Cardiac ventricle fibroblast (primary cell): ENCODE measurements around the gene FBXO28.

DNA sequence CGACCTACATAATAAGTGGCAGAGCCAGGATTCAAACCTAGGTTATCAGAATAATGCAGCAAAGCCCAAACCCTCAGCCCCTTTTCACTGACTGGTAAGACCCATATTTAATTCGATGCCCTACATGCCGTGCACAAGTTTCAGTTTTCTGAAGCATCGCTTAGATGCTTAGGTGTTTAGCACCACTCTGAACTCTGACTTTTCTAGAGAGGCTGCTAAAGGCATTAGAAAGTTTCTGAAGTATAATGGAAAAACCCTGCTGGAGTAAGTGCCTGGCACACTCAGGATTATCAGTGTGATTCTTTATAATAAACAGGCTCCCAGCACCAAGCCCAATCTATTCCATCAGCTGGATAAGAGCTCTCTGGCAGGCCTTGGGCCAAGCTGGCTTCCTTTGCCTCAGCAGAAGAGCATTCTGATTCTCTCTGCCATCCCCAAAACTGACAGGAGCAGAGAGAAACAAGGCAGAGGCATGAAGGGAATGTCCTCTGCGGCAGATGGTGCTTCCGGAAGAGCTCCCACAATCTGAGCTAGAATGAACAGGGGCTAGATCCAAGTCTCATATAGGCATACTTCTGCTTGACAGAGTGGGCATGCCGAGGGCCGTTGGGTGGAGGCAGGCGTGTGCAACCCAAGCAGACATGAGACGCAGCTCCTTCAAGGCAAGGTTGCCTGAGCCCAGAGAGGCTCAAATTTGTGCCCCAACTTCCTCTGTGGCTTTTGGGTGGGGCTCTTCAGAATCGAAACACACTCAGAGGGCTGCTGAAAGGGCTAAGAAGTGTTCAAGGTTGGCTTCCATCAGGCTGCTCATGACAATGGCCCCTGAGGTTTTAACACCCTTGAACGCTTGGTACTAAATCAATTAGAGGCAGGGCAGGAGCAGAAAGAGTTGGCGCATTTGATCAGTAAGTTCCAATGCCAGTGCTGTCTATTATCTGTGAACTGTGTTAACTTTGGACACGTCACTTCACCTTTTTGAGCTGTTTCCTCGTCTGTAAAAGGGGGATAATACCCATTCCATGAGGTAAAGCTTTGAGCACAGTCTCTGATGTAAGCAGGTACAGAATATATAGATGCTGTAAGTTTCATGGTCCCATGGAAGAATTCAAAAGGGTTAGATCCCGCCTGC lies 4.1 kb downstream of the CAPN2 start:
- RAMPAGE, long total RNA = no peak

- RAMPAGE, long total RNA = no peak
Measured at GRCh38 chr1:223732882-223733721, 20.8 kb downstream of the CAPN2 start.

- RAMPAGE, long total RNA = no peak
Measured at GRCh38 chr1:223750656-223751090, 38.3 kb downstream of the CAPN2 start.

GRCh38 chr1:223756695-223757367 lies 44.5 kb downstream of the CAPN2 start:
- RAMPAGE, long total RNA = no peak

DNA sequence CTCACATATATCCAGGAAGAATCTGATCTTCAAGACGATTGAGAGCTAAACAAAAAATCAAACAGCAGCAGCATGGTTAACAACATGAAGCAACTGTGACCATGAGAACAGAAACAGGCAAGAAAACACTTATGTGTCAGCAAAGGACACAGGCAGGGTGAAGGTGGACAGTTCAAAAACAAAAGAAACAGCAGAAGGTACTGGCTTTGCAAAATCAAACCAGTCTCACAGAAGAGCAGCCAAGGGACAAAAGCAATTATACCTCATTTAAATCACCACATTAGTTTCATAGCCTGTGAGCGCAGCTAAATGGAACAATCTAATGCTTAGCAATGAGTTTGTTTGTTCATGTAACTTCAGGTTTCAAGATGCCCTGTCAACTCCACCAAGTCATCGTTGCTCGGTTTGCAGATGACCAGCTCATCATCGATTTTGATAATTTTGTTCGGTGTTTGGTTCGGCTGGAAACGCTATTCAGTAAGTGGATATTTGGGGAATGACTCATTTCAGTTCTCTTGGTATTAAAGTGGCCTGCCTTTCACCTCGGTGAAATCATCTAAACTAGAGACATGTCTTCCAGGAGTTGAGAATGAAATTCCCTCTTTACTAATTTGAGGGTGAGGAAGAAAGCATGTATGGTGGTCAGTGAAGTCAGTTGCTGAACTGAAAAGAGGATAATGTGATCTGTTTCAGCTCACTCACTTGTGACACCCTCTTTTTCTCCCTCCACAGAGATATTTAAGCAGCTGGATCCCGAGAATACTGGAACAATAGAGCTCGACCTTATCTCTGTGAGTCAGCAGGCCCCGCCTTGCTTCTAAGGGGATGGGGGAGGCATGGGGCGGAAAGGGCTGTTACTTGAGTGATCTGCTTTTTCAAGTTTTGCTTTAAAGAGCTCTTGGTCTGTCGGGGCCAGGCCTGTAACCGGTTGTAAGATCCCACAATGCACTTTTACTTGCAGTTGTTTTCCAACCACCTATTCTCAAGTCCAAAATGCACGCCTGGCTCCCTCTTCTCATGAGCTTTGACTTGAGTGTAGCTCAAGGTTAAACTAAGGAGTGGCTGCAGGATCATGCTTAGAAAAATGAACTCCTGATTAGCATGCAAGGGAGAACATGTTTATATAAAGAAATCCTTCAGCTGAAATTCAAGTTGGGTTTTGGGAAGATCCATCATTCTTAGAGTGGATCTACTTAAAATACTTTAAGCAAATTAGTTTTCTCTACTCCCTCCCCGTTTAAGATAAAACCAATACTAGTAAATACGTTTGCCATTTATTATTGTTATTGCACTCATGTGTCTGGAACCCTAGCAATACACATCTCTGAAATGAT lies 59.6 kb downstream of the CAPN2 start:
- RAMPAGE, long total RNA = no peak

DNA sequence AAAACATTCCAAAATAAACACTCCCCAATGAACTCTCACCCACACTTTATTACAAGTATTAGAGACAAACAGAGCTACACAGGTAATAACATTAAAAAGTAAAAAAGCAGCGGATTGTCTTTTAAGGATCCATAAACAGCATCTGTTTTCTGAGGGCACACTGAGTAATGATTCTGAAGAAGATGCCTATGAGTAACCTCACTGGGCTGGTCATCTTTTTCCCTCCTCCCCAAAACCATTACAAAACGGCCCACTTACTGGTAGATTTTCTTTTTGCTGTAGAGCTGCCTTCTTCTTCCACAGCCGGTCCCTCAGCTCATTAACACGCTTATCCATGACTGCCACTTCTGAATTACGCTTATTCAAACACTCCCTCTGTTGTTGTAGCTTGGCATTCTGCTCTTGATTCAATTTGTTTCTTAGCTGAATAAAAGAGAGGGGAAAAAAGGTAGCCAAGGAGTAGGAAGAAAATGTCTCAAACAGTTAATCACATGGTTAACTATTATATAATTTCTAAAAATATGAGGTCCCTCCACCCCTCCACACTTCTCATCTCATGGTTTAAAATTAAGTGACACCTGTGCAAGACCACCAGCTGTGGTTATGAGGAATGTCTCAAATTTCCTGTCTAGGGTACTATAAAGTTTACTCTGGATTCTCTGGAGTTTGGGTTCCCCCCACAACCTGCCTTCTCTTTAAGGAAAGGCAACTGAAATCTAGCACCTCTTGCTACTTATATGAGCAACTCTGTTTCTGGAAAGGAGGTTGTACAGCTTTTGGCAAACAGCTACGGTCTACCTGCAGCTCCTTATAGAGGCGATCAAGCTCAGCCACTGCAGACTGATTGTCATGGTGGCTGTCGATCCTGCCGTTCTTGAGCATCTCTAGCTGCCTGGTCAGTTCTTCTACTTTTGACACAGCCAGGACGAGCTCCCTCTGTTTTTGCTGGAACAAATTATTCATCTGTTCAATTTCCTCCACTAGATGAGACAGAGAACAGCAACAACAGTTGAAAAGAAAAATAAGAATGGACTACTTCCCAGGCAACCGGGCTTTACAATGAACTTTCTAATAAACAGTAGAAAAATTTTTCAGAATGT lies 42.9 kb downstream of the TP53BP2 start:
- RAMPAGE, long total RNA = no peak

- RAMPAGE, long total RNA = no peak
Measured at GRCh38 chr1:223813737-223814551, 31.8 kb downstream of the TP53BP2 start.

DNA sequence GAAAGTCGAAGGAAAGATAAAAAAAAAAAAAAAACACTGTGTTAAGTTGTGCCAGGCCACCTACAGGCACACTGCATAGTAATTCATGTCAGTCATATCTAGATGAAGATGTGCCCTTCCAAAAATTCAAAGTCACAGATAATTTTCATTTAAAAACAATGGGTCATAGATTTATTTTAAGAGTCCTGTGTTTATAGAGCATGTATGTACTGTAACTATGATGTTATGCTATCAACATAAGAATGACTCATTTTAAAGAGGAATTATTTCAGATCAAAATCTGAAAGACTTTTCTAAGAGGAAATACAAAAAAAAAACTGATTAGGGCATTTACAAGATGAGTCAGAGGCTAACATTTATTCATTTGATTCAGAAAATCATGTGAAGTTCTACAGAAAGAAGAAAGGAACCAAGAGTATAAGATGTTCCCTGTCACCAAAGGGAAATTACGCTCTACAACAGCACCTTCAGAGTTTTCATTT lies 14.0 kb downstream of the TP53BP2 start:
- RAMPAGE, long total RNA = no peak

DNA sequence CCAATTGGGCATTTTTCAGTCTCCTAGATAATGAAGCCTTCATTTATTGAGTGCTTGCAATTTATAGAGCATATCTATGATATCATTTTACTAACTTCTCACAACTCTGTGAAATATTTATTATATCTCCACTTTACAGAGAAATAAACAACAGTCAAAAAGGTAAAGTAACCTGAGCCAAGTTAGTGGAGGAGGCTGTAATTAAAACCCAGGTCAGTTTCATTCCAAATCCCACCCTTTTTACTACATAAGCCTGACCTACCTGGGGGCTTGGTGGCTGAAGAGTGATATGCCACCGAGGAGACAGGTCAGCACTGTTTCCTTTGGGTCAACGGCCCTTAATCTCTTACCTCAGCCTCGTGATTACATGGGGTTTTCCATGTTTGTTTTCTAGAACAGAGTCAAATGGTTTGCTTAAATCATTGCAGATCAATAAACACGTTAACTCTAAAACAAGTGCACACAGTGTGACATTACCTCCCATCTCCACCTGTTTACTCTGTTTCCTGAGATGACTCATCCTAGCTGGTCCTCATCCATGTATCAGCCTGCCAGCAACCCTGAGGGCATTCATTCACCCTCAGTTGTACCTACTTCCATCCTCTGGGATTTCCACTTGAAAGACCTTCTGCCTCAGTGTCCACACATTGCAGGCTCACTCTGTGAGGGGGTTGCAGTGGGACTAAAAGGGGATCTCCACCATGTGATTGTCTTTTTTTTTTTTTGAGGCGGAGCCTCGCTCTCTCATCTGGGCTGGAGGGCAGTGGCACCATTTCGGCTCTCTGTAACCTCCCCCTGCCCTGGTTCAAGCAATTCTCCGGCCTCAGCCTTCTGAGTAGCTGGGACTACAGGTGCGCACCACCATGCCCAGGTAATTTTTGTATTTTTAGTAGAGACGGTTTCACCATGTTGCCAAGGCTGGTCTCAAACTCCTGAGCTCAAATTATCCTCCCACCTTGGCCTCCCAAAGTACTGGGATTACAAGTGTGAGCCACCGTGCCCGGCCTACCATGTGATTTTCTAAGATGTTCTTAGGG lies 40.9 kb upstream of the TP53BP2 start:
- RAMPAGE, long total RNA = no peak

- RAMPAGE, long total RNA = no peak
Measured at GRCh38 chr1:223998329-223999086, 115.4 kb upstream of the FBXO28 start.

DNA sequence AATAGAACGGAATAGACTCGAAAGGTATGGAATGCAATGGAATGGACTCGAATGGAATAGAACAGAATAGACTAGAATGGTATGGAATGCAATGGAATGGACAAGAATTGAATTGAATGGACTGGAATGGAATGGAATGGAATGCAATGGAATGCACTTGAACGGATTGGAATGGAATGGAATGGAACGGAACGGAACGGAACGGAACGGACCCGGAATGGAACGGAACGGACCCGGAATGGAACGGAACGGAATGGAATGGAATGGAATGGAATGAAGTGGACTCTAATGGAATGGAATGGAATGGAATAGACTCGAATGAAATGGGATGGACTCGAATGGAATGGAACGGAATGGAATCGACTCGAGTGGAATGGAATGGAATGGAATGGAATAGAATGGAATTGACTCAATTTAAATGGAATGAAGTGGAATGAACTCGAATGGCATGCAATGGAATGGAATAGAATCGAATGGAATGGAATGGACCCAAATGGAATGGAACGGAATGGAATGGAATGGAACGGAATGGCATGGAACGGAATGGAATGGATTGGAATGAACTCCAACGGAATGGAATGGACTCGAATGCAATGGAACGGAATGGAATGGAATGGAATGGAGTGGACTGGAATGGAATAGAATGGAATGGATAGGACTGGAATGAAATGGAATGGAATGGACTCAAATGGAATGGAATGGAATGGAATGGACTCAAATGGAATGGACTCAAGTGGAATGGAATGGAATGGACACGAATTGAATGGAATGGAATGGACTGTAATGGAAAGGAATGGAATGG lies 101.4 kb upstream of the FBXO28 start:
- RAMPAGE, long total RNA = no peak

GRCh38 chr1:224080122-224081081 lies 33.5 kb upstream of the FBXO28 start:
- RAMPAGE, long total RNA = no peak

DNA sequence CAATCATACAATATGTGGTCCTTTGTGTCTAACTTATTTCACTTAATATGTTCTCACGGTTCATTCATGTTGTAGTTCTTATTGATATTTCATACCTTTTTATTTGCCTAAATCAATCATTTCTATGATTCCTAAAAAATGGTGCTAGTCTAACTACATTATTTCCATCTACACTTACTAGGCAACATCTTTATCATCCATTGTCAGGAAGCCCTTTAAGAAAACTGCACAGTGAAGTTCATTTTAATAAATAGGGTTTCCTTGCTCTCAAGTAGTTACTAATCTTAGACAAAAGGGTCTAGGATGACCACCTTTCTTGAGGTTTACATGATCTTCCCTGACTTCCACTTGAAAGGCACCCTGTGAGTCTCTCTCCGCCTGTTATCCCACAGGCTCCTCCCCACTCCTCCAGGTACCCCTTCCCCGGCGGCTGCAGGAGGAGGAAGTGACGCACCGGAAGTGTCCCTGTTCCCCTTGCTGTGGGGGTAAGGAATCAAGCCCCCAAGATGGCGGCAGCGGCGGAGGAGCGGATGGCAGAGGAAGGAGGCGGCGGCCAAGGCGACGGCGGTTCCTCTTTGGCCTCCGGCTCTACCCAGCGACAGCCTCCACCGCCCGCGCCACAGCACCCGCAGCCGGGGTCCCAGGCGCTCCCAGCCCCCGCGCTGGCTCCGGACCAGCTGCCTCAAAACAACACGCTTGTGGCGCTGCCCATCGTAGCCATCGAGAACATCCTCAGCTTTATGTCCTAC lies at the start of gene FBXO28:
Gene FBXO28 (plus strand): TSS at position 488 of the 749 bp plus-strand sequence.
- RAMPAGE, long total RNA = start-site peak on the plus strand centred at position 486 of the sequence, 33 bp wide, 223 and 47 reads in 2 replicates

DNA sequence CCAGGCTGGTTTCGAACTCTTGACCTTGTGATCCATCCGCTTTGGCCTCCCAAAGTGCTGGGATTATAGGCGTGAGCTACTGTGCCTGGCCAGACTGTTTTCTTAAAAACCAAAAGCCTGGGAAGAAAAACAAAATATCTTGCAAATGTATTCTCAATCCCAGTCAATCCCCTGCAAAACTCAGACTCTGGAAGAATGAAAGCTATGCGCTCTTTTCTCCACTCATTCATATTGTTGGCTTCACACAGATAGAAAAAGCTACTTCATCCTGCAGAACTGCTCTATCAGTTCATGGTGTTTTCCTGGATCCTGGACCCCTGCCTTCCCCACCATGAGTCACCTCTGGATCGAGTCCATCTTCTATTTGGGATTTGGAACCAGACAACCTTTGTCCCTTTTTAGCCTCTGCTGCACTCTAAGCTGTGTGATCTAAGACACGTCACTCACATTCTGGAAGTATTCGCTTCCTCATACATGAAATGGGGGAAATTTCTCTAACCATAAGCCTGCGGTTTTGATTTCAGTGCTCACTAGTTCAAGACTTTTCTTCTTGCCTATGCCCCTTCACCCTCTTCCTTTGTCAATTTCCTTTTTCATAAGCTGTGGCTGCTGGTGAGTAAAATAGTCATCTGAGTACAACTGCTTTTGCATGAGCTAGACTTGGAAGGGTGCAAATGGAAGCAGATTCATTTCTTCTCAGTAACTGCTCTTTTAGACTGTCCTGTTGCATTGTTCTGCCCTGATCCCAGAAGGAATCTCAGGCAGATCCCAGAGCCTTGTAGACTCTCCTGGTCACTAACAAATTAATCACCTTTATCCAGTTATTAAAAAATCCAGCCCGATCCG lies 14.1 kb upstream of the DEGS1 start:
- RAMPAGE, long total RNA = no peak

- RAMPAGE, long total RNA = no peak
Measured at GRCh38 chr1:224287582-224288062, 42.4 kb downstream of the NVL start.

GRCh38 chr1:224330272-224330769 lies 349 bp upstream of the NVL start:
- RAMPAGE, long total RNA = no peak

DNA sequence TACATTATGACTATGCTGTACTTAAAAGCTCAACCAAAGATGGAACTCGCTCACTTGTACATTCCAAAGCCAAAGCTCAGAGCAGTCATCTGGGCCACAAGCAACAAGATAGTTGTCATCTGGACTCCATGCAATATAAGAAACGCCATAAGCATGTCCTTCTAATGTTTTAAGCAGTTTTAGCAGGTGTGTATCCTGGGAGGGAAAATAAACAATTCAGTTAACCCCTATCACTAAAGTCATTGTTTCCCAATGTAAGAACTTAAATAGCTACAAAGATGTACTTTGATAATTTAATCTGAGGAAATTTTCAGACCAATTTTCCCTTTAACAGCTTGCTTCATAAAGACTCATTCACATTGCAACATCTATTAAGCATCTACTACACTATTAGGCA lies 30.2 kb downstream of the WDR26 start:
- RAMPAGE, long total RNA = no peak

GRCh38 chr1:224427326-224427847 lies 7.2 kb downstream of the WDR26 start:
- RAMPAGE, long total RNA = no peak

DNA sequence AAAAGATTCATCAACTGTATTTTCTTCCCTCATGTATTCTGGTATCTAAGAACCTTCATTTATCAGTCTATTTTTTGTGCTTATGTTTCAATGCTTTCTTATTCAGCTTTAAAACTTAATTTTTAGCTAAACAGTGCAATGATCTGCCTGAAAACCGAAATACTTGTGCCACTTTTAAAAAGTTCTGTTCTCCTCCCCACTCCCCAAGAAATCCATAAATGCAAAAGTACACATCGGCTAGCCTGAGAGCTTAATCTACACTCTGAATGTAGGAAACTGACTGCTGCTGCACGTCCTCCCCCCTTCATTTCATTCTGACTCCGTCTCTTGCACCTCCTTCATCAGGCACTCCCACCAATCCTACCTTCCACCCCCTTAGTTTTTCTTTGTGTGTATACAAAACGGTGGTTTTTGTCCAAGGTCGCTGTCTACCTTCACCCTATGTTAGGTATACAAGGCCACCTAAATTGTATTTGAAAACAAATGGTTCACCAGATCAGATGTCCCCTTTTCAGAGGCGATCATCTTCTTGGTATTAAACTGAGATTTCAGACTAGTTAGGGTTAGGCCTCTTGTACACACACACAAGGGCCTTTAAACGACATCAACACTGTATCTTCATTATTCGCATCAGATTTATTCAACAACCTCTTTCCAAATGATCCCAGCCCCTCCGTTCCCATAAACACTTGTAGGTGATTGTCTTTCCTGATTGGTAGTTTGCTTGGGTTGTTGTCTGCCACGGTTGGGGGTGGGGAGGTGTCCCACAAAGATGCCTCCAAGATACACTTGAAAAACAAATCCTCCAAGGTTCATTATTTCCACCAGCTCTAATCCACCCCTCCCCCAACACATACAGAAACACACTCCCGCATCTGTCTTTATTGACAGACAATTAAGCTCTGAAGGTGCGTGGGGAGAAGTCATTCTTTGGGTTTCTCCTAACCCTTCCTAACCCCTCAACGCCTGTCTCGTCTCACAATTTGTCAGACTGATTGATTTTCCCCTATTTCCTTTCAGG lies 1.8 kb downstream of the WDR26 start:
- RAMPAGE, long total RNA = no peak

DNA sequence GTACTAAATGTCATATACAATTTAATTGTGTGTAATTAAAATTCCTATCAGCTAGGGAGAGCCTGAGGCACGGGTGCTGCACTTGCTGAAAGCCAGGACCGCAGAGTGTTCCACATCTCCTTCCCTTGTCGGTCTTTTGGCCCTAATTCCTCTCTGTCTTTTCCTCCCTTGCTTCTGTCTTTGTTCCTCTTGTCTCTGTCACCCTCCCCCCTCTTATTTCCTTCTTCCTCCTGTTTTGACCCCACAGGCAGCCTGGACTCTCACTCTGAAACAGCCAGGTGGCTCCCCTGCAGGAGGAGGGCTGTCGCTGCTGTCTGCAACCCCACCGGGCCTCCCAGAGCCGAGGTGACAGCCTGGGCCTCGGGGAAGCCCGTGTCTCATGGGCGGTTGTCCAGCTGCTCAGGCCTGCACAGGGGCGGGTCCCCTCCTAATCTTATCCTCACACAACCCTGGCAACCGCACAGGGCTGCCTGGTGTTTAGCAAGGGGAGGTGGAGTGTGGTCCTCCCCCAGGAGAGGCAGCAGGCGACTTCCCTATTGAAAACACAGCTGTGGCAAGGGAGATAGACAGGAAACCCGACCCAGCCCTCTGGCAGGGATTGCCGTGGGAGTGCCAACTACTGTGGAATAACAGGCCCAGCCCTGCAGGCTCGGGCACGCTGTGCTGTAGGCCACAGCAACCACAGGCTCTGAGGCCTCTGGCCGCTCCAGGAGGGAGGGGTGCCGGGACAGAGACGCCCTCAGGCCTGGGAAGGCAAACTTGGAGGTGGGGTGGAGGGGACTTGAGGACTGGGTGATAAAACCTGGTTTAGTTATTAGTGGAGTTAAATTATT lies 68.8 kb upstream of the WDR26 start:
- RAMPAGE, long total RNA = no peak